ENCODE results near the gene MDM2.

DNA sequence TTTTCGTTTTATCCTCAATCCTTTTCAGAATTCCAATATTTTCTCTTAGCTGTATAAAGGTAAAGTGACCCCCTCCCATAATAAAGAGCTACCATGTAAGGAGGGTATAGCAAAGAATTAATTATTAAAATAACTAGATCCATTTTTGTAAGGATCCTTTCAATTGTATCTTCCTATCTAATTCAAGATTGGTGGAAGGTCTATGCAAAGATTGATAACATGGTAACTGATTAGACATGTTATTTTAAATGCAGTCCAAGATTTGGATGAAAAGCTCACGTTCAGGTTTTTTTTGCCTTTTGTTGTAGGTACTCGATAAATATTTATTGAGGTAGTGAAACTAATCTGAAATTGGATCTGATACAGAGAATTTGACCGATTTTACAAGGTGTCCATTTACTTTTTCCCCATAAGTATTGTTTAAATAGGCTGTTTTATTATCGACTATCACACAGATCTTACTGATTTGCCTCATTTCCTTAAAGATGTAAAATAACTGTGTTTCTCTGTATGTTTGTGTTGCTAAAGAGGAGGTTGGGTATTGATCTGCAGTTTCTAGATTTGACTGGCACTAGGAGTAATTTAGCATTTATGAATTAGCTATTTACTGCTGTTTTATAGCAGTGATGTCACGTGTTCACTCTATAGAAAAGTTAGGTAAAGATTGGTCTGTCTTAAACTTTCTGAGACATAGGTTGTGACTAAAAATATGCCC is 3.3 kb downstream of the RAP1B start:
- PRO-cap, 2 experiments, result no peak in any of the 2 experiments

DNA sequence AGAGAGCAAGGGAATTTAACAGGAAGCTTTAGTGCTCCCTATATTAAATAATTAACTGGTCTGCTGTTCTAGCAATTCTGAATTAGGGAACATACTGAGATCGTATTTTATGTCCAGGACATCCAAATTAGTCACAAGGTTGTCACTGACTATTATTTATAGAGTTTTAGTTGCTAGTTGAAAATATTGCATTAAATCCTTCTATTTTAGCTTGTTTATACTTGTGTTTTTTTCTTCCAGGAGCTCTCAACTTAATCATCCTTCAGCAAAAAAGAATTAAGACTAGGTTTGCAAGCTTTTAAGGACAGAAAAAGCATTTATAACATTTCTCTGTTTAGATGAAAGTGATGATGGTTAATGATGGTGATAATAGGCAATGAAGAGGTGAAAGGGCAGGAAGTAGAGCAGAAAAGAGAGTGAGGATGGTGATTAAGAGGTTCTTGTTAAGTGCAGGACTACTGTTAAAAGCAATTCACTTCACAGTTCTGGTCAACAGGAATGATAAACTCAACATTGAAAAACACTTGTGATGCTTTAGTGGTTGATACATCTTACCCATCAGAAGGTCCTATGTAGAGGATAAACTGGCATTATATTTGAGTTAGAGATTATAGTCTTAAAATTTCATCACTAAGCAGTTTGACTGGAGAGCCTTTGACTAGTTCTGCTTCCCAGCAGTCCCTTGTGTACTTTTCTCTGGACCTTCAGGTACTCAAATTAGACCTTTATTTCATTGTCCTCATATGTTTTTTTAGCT is 10.7 kb downstream of the RAP1B start:
- PRO-cap, 2 experiments, result no peak in any of the 2 experiments

- PRO-cap, 2 experiments, result no peak in any of the 2 experiments
Observed at GRCh38 chr12:68745204-68745707, 720 bp upstream of the SLC35E3 start.

DNA sequence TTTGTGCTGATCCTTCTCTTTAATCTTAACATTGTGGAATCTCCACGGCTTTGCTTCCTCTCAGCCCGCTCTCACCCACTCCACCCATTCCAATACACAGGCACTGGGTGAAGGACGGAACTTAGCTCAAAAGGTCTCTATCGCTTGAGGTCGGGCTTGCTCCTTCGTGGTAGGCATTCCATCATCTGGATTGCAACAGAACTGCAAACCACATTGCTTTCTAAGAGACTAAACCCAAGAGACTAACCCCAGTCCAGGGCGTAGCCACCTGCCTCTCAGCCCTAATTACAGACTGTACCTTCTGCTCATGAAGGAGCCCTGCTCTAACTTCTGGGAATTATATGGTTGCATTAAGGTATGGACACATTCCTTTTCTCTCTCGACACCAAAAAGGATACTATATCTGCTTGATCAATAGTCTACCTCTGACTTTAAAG is 23.9 kb upstream of the MDM2 start:
- PRO-cap, 2 experiments, result no peak in any of the 2 experiments

- PRO-cap, 2 experiments, result no peak in any of the 2 experiments
Observed at GRCh38 chr12:68806444-68806937, 1.5 kb upstream of the MDM2 start.

DNA sequence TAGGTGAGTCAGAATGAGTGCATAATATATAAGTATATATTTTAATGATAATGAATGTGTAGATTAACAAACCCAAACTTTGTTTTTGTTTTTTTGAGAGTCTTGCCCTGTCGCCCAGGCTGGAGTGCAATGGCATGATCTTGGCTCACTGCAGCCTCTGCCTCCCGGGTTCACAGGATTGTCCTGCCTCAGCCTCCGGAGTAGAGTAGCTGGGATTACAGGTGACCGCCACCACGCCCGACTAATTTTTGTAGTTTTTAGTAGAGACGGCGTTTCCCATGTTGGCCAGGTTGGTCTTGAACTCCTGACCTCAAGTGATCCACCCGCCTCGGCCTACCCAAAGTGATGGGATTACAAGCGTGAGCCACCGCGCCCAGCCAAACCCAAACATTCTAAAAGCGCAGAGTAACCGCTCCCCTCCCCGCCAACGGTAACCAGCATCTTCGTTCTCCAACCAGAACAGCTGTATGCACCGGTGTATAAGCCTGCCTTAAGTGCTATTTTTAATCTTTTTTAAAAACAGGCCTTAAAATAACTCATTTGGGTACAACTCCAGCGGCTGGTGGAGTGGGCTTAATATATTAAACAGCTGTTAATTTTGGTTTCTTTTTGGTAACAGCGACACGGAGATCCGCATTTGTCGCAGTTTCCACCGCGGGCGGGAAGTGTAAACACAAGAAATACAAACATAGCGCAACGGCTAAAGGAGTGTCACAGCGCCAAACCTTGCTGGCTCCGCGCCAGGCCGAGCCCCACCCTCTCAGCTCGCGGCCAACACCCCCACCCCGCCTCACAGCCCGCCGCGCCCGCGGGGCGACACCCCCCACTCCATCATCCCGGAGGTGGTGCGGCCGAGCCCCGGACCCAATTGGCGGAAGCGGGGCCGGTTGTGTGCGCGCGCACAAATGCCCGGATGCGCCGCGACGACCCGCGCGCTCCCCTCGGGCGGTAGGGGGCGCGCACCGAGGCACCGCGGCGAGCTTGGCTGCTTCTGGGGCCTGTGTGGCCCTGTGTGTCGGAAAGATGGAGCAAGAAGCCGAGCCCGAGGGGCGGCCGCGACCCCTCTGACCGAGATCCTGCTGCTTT is at the start of gene MDM2:
Gene MDM2, plus strand, starts transcription at position 954 of the 1,086 bp plus-strand sequence.
- PRO-cap, 2 experiments, result peak in 2 of 2 experiments; most common plus-strand start position 970 of the sequence (in 1); most common minus-strand start position 660 of the sequence (in 1)

GRCh38 chr12:69065077-69065470 is 132.1 kb upstream of the CPM start:
- PRO-cap, 2 experiments, result no peak in any of the 2 experiments

GRCh38 chr12:69101691-69102095 is 137.7 kb upstream of the CPSF6 start:
- PRO-cap, 2 experiments, result no peak in any of the 2 experiments

- PRO-cap, 2 experiments, result no peak in any of the 2 experiments
Observed at GRCh38 chr12:69262973-69263499, 23.7 kb downstream of the CPSF6 start.

GRCh38 chr12:69266441-69266935 is 27.1 kb downstream of the CPSF6 start:
- PRO-cap, 2 experiments, result no peak in any of the 2 experiments

DNA sequence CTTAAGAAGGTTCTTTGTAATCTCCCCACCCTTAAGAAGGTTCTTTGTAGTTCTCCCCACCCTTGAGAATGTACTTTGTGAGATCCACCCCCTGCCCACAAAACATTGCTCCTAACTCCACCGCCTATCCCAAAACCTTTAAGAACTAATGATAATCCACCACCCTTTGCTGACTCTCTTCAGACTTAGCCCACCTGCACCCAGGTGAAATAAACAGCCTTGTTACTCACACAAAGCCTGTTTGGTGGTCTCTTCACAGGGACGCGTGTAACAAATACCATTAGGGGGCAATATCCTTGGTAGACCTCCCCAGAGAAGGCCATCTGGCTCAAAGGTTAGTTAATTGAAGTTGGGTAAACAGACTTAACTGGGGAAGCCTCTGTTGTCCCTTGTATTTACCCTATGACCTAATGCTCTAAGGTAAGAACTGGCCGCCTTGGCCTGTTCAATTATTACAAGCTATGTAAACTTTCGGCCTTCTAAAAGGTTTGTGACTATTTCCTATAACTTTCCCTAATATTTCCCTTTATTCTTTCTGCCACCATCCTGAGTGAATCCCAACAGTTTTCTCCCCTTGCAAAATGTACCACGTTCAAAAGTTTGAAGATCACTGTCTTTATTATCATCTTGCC is 15.4 kb upstream of the LYZ start:
- PRO-cap, 2 experiments, result no peak in any of the 2 experiments

GRCh38 chr12:69417553-69417912 is 52.7 kb upstream of the FRS2 start:
- PRO-cap, 2 experiments, result no peak in any of the 2 experiments

- PRO-cap, 2 experiments, result no peak in any of the 2 experiments
Observed at GRCh38 chr12:69810718-69811271, 14.2 kb upstream of the MYRFL start.

DNA sequence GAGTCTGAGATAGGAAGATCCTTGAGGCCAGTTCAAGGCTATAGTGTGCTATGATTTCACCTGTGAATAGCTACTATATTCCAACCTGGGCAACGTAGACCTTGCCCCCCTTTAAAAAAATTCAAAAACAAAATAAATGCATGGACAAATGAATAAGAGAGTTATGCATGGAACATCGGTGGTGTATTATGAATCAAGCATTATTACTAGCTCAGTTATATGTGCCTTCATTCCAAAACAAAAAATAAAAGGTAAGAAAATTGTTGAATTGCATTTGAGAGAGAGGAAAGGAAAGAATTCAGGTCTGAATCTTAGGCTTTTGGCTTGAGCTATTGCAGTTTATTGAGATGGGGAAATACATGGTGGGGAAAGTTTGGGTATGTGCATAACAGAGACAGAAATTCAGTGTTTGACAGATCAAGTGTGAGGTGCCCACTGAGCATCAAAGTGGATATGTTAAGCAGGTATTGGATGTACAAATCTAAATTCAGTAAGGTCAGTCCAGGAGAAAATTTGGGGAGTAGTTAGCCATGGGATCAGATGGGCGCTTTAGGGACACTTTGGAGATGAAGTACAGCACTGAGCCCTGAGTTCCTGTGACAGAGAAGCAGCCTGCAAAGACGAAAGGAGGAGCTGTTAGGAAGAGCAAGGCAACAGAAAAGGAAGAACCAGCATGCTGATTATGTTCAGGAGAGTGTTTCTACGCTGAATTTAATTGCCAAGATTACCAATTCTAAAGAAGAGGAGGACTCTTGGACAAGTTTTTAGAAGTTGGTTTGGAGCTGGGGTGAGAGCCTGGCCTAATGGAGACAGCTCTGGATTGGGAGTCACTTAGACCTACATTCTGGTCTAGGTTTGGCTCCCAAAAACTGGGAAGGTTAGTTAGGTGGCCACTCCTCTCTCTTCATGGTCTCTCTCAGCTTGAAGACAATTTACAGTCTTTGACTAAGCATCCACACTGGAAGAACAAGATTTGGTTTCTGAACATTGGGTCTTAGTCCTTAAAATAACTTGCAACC is 5.7 kb upstream of the MYRFL start:
- PRO-cap, 2 experiments, result no peak in any of the 2 experiments

GRCh38 chr12:70304469-70305232 is 61.4 kb downstream of the CNOT2 start:
- PRO-cap, 2 experiments, result no peak in any of the 2 experiments

- PRO-cap, 2 experiments, result no peak in any of the 2 experiments
Observed at GRCh38 chr12:70598768-70599223, 38.4 kb downstream of the PTPRB start.

DNA sequence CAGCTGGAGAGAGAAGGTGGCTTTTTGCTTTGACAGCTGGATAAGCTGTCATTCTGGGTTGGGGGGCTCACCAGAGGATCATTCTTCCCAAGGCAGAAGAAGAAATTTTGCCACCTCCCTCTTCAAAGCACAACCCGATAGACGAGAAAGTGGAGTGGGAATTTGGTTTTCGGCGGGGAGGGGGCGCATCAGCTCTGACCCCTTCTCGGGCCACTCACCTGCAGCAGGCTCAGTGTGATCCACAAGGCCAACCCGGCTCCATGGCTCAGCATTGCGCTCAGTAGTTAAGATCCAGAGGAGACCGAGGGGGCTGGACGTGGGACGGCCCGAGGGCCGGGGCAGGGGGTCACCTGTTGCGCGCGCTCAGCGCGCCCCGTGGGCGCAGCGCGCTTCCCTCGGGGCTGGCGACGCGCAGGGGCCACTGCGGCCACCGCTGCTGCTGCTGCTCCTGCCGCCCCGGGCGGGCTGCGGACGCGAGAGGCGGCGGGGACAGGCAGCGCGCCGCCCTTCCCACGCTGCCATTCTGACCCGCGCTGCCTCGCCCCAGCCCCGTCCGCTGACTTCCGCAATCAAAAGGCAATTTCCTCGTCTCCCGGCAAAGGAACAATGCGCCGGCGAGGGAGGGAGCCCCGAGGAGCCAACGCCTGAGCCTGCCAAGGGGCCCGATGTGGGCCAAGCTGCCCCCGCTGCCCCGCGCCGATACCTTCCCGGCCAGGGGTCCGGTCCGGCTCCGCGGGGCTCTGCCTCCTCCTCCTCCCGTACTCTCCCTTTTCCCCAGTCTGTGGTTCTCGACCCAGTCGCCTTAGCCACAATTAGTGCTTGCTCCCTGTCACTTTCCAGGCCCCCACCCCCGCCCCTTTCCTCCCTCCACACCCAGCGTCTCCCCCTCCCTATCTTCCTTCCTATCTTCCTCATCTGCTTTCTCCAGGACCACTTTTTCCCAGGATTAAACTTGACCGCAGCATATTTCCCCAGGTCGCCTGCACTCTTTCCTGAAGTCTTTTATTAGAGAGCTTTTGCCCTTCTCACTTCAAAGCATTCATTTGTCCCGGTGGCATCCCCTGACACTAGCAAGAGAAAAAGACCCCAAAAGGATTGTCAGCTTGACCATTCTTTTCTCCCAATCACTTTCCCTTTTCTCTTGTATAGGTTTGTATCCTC is 27.3 kb downstream of the PTPRB start:
- PRO-cap, 2 experiments, result peak in 2 of 2 experiments; most common plus-strand start position 606 of the sequence (in 2); most common minus-strand start position 525 of the sequence (in 2)

DNA sequence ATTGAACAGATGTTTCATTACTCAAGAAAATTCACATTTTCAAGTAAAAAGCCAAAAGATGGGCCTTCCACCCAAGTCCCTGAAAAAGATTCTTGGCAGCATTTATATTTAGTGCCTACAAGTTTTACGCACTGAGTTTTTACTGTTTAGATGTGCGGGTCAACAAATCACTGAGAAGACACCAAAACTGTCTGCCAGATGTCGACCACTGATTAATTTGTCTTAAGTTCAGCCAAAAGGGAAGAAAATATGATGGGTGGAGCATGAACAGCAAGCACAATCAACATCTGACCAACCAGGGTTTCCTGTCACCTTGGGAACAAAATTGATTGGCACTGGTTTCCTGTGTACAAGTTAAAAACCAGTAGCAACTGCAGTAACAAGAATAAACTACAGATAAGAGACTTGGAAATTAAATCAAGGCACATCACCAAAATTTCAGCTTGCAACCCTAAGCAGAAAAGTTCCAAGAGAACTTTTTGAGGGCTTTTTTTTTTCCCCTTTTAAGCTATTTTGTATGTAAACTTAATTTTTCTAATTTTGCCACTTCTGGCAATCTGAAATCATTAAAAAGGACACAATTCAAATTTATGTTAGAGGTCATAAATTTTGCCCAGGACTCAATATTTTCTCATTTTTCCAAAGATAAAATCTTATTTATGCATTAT is 85.8 kb upstream of the PTPRB start:
- PRO-cap, 2 experiments, result no peak in any of the 2 experiments

DNA sequence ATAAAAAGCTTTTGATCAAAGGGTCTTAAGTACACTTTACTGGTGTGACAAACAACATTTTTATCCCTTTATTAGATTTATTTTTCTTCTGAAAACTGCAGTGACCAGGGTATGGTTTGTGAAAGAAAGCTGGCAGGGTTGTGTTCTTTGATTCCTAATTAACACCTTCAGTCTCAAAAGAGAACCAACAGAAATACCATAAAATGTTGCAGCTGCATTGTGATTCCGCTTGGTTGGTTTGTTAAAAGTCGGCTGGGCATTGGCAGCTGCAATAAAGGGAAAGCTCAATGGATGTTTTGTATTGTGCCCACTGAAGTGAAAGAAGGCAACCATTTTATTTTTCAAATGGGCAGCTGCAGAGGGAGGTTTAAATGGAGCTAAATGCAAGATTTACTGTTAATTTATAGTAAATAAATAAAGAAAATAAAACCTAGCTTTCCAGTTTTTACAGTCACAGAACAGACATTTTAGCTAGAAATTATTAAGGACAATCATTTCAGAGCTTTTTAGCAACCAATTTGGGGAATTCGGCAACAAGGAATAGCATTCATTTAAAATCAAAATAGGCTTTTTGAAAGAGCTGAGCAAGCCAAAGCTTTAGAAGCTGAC is 16.8 kb downstream of the LGR5 start:
- PRO-cap, 2 experiments, result no peak in any of the 2 experiments

DNA sequence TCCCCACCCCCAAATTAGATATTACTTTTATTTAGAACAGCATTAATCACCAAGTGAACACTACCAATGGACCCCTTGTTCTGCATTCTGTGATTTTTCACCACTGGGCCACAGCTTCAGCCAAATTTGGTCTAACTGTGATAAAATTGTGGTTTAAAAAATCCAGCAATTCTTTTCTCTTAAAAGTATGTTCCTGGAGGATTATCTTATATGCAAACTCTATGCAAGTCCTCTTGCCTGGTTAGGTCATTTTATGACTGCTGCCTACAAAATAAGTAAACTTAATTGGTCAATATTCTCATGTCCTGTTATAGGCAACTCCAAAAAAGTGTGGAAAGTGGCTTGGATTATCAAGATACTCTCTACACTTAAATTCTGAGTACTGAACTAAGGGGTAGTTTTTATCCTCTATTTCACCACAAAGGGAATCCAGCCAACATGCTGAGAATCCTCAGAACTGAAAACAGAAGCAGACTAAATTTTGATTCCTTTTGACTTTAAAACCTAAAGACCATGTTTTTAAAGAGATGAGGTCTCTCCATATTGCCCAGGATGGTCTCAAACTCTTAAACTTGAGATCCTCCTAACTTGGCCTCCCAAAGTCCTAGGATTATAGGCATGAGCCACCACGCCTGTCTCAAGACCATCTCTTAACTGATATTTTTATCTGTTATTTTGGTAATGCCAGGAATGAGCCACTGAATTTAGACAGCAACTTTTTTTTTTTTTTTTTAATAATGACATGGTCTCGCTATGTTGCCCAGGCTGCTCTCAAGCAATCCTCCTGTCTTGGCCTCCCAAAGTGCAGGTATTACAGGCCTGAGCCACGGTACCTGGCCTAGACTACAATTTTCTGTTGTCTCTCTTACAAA is 59.8 kb downstream of the ZFC3H1 start:
- PRO-cap, 2 experiments, result no peak in any of the 2 experiments